Skeletal muscle cell (primary cell): ENCODE measurements around a stretch of chr3.

DNA sequence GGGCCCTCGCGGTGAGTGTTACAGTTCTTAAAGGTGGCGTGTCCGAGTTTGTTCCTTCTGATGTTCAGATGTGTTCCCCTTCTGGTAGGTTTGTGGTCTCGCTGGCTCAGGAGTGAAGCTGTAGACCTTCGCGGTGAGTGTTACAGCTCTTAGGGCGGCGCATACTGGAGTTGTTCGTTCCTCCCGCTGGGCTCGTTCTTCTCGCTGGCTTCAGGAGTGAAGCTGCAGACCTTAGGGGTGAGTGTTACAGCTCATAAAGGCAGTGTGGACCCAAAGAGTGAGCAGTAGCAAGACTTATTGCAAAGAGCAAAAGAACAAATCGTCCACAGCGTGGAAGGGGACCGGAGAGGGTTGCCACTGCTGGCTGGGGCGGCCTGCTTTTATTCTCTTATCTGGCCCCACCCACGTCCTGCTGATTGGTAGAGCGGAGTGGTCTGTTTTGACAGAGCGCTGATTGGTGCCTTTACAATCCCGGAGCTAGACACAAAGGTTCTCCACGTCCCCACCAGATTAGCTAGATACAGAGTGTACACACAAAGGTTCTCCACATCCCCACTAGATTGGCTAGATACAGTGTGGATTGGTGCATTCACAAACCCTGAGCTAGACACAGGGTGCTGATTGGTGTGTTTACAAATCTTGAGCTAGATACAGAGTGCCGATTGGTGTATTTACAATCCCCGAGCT is 41.8 kb upstream of the CMC1 start:
- RRBS: no CpG with 5 or more reads among the region's 24 CpGs

DNA sequence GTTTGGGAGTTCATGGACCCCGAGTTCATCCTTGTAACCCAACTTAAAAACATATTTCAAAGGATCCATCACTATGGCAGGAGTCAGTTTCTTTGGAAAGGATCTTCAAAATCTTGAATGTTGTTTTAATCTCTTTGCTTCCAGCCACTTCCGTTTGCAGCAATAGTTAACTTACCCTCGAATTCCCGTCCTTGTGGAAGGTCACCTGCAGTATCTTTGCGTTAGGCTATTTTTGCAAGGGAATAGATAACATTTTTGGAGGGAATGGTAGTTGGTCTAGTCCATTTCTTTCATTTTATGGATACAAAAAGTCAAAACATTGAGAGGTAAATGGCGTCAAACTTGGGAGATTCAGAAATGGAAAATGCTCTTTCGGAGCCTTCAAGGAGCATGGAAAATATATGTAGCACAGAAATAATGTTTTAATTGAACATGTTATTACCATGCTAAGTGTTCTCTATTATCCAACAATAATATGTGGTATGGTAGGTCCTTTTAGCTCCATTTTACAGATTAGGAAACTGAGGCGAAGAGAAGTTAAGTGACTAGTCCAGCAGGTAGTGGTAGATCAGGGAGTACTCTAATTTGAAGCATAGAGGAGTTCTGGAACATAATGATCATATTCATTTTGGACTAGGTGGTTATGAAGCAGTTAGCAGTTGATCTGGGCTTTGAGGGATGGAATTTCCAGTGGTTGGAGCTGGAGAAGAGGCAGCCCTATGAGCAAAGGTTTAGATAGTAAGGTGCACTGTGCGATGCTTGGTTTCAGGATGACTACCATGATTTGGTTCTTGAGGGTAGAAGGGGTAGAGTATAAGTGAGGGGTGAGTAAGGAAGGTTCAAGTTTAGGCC is 995 bp downstream of the CMC1 start:
- RRBS: no CpG with 5 or more reads among the region's 9 CpGs

- RRBS: no CpG with 5 or more reads among the region's 5 CpGs
Measured at GRCh38 chr3:28244095-28244563, 2.7 kb downstream of the CMC1 start.

DNA sequence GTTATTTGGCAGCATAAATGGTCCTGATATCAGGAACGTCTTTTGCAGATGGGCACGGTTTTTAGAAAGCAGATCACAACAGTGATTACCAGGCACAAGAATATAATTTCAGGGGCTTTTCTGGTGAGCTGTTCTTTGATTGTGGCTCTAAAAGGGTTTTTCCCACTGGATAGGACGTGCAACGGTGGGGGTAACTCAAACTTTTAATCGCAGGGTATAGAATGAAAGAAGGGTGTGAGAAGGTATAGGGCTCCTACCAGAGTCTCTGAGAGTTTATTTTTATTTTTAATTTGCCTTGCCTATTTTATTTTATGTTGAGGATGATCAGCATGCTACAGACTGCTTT is 1.1 kb downstream of the RBMS3 start:
- RRBS: no CpG with 5 or more reads among the region's 5 CpGs

DNA sequence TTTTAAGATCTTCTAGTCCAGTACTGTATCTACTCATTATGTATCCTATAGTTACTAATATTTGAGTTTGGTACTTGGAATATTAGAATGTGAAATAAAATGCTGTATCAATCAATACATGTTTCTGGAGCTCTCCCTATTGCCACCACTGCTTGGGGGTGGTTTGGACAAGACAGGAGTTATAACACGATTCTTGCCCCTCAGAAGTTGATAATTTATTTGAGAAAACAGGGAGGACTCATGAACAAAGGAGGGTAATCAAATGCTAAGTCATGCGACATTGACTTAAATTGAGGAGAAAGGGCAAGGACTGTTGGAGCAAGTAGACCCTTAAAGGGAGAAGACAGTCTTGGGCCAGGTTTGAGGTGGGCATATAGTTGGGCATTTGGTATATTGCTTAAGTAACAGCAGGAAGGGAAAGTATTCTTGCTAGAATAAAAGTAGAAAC is 17.9 kb downstream of the RBMS3 start:
- RRBS: no CpG with 5 or more reads among the region's 2 CpGs

GRCh38 chr3:29410693-29411010 is 129.8 kb downstream of the RBMS3 start:
- RRBS: no CpG with 5 or more reads among the region's 1 CpG

DNA sequence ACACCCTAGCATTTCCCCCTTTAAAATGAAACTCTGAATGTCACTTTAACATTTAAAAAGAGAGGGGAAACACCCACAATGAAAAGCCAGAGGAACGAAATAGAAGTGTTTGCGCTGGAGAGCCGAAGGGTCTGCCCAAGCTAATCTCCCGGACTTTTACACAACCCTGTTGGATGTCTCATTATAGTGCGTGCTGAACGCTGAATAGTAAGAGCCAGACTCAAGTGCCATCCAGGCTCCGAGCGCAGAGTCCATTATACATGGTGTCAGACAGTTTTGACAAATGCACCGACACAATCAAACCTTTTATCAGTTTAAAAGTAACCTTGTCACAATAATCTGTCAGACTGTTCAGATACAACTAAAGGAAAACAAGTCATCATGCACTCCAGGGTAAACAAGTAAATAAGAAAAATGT is 159.7 kb downstream of the RBMS3 start:
- RRBS: no CpG with 5 or more reads among the region's 9 CpGs

DNA sequence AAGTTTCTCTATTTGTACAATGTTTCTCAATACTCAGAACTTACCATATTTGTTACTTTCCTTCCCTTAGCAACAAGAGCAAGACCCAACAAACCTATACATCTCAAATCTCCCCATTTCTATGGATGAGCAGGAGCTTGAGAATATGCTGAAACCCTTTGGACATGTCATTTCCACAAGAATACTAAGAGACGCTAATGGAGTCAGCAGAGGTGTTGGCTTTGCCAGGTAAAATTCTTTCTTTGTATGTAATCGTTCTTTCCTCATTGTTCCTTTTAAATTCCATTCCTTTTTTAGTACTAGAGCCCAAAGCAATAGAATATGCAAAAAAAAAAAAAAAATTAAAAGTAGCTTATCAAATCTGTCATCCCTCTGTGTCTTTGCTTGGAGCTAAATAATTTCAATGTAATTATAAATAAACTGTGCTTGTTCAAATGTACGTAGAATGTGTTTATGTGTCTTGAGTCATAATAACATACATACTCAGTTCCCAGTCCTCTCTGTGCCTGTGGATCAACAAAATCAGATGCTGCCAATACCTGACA is 458.9 kb downstream of the RBMS3 start:
- RRBS: no CpG with 5 or more reads among the region's 3 CpGs

DNA sequence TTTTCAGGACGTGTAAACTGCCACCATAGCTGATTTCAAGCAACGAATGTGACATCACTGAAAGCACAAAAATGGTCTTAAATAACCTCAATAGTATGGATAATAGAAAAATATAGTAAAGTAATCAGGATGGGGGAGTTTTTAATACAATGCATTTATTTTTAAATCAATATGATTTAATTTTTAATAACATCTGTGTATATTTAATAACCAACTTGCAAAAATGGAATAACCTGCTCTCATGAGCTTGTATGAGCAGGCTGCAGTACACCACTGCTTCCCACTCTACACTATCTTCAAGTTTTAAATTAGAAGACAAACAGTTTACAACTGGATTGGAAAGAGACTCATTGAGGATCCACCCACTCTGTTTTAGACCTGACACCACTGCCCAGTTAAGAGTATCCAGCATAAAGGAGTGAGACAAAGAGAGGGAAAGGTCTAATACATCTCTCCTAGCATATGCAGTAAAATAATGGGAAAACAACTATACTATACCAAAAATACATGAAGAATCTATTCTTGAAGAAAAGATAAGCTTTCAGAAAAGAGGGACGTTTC is 280.9 kb upstream of the TGFBR2 start:
- RRBS: no CpG with 5 or more reads among the region's 3 CpGs

DNA sequence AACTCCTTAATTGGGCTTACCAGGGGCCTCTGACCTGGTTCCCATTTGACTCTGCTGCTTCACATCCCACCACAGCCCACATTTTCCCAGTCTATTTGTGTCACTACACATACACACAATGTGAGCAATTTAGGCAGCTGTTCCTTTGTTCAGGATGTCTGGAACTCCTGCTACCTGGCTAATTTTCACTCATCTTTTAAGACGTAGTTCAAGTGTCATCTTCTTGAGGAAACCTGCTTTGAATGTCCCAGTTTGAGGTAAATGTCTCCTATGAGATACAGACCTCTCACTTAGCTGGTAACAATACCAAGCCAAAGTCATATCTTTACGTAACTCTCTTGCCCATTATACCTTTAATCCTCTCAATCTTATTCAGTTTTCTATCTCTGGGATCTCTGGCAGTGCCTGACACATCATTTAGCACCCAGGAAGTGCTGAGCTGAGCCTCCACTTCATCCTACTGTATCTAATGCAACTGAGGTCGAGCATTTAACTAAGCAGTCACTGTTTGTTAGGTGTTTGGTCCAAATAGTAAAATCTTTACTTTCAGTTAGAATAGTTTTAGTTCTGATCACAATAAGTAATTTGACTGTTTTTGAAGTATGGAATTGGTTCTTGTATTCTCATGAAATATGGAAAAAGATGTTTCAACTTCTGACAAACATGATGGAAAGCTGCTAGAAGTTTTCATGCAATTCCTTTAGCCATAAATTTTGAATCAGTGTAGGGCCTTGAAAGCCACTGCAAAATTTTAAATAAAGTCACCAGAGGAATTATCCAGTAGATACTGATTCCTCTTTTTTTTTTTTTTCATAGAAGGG is 4.6 kb downstream of the TGFBR2 start:
- RRBS: no CpG with 5 or more reads among the region's 3 CpGs

GRCh38 chr3:30657813-30658341 is 51.5 kb downstream of the TGFBR2 start:
- RRBS: no CpG with 5 or more reads among the region's 3 CpGs

DNA sequence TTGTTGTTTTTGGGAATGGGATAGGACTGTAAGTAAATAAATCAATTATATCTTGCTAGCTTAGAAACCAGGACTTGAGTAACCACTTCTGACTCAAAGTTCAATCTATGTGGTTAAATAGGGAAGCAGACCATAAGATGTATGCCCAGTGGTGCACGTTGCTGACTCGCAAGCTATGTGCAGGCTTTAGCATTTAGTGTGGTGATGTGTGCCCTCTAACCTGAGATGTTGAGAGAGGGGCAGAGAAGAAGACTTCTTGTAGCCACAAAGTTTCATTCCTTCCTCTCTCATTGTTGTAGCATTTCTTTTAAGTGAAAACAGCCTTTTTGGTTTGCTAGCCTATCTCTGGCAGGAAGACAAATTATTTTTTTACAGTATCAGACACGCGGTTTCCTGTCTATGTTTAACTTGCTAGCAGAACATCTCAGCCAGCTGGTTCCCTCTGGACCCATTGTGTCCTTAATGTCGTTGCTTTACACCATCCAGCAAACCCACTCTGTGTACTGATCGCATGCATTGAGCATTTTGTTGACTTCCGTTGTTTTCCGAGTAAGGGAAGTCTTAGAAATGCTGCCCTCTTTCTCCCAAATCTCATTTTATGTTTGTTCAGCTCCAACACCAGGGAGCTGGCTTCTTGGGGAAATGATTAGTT is 52.1 kb downstream of the TGFBR2 start:
- RRBS: no CpG with 5 or more reads among the region's 8 CpGs

- RRBS: no CpG with 5 or more reads among the region's 5 CpGs
Measured at GRCh38 chr3:31636417-31637626, 104.1 kb downstream of the STT3B start.

DNA sequence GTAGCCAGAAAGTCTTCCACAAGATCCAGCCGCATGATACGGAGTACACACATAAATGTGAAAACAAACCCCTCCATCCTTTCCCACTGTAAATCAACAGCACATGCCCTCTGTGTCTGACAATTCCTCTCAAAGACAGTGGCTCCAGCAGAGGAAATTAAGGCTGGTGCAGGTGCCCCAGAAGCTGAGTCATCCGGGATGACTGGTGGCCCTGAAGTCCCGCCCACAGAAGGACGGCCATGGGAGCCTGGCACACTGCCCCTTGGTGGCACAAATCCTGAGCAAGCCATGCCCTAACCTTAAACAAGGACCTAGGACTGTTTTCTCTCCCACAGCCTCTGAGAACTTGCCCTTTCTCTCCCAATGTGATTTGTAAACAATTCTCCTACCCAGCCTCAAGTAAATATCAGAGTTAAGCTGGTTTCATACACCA is 172.2 kb downstream of the STT3B start:
- RRBS: no CpG with 5 or more reads among the region's 5 CpGs

GRCh38 chr3:31957137-31957619 is 23.9 kb downstream of the OSBPL10 start:
- RRBS: no CpG with 5 or more reads among the region's 3 CpGs

DNA sequence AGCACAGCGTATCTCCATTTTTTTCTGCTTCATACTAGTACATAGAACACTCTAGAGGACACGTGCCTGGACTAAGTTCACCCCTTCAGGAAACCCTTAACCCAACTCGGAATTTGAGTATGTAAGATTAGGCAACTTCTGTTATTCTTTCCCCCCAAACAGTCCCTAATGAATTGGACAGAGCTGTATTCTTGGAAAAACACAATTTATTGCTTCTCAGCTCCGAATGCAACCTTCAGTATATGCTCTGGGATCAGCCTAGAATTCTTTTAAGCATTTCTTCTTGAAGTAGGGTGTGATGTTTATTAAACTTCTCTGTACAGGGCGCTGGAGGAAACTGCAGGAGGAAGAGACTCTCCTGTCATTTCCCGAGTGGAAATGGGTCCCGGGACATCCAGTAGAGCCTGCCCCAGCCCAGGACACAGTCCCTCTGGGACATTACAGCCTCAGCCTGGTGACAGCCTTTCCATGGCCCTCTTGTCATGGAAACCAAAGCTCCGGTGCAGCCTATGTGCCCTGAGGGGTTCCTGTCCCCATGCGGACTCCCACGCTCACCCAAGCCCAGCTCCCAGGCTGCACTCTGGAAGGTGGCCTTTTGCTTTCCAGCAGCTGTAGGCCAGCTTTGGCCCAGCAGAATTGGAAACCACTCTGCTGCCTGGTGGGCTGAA is 37.2 kb upstream of the CMTM8 start:
- RRBS: no CpG with 5 or more reads among the region's 10 CpGs

DNA sequence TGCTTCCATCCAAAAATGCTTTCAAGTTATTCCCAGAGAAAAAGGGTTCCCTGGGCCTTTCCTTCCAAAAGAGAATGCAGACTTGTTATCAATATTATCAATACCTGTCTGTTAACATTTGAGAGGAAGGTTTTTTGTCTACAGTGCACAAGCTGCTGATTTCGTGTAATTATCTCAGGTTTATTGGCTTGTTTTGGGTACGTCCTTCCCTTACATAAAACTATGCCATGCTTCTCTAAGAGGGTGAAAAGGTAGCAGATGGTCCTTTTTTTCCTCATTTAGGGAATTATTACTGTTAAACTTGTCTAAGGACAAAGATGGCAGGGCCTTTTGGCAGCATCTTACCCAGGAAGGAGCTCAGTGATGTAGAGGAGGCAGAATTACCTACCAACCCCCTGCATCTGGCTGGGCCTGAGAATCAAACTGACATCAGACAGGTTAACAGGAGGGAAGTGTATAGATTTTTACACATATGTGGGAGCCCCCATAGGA is 67.3 kb upstream of the CMTM7 start:
- RRBS: no CpG with 5 or more reads among the region's 2 CpGs

DNA sequence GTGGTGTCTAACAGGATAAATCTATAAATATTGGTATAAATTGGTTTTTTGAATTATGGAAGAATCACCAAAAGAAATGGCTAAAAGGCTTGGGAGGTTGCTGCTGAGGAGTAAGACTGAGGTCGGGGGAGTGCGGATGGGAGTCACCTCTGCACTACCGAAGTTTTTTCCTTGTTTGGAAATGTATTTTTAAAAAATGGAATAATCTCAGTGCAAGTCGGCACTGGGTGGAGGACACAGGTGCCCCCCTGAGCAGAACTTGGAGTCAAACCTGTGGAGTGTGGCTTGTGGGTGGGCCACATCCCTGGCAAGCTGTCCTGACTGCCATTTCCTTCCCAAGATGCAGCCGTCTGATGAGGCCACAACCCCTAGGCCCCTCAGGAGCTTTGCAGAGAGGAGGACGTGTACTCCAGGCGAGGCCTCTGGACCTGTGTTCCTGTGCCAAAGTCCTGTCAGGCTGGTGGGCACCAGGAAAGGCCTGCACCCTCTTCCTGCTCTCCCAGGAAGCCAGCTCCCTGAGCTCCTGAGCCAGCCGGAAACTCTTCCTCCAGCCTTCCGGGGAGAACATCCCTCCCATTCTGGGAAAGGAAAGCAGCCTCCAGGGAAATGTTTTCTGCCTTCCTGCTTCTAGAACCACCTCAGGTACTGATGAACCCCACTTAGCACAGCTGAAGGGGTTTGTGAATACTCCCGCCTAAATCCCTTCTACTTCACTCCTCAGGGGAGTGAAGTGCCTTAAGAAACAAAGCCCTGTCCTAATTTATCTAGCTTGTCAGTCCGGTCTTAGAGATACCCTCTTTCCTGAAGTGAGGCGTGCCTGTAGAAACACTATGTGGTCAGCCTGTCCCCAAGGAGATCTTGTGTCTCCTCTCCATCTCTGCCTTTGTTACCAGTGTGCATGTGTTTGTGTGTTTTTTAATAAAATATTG is 48.5 kb downstream of the CMTM6 start:
- RRBS: no CpG with 5 or more reads among the region's 12 CpGs

DNA sequence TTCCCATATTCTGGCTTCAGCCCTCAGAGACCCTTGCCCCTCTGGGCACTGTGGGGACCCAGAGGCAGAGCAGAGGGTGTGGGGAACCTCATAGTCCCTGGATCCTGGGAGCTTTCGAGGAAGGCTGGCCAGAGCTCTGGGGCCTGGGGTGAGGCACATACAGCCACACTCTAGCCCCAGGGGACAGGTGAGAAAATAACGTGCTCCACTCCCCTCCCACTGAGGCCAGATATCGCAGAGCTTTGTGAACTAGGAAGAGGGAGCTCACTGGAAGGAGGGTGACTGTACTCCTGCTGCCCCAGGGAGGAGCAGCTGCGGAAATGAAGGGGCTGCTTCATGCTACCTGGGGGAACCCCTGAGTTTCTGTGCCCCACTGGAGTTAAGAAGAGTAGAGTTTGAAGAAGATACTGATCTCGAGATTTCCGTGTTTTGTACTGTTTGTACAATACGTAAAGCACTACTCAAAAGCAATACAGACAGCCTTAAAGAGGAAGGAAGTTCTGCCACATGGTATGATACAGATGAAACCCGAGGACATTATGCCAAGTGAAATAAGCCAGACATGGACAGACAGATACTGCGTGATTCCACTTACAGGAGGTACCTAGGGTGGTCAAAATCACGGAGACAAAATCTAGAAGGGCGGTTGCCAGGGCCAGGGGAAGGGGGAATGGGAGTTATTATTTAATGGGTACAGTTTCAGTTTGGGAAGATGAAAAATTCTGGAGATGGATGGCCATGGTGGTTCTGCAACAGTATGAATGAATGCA is 44.6 kb downstream of the CMTM6 start:
- RRBS: no CpG with 5 or more reads among the region's 11 CpGs